Spleen (tissue), 7 donors: Measurements from ENCODE around the genes CROCC2, SNED1 and PPP1R7.

GRCh38 chr2:240578095-240578786, 8.3 kb upstream of the CAPN10 start:
- PRO-cap, 4 experiments, result no peak in any of the 4 experiments
- RAMPAGE, long total RNA, 4 experiments, result no peak in any of the 4 experiments

DNA sequence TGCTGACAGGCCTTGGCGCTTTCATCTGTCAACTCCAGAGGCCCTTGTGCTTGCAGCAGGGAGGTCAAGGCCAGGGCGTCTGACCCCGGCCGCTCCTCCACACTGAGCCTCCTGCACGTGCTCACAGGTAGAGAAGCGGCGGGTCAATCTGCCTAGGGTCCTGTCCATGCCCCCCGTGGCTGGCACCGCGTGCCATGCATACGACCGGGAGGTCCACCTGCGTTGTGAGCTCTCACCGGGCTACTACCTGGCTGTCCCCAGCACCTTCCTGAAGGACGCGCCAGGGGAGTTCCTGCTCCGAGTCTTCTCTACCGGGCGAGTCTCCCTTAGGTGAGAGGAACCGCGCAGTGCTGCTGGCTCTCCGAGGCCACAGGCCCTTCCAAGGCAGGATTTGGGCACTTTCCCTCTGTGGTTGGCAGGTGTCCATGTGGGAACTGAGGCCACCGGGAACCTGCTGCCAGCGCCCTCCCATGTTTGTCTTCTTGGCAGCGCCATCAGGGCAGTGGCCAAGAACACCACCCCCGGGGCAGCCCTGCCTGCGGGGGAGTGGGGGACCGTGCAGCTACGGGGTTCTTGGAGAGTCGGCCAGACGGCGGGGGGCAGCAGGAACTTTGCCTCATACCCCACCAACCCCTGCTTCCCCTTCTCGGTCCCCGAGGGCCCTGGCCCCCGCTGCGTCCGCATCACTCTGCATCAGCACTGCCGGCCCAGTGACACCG, 9.8 kb downstream of the CAPN10 start:
- PRO-cap, 4 experiments, result no peak in any of the 4 experiments
- RAMPAGE, long total RNA, 4 experiments, result start-site peak on the plus strand in 1 of 4 experiments, centred at position 256 of the sequence, 11 reads per replicate

GRCh38 chr2:240623772-240624181, 1.5 kb upstream of the GPR35 start:
- PRO-cap, 4 experiments, result no peak in any of the 4 experiments
- RAMPAGE, long total RNA, 4 experiments, result no peak in any of the 4 experiments

- PRO-cap, 4 experiments, result no peak in any of the 4 experiments
- RAMPAGE, long total RNA, 4 experiments, result no peak in any of the 4 experiments
Observed at GRCh38 chr2:240705407-240705847, 13.8 kb downstream of the AQP12A start.

- PRO-cap, 4 experiments, result no peak in any of the 4 experiments
- RAMPAGE, long total RNA, 4 experiments, result no peak in any of the 4 experiments
Observed at GRCh38 chr2:240800291-240800723, 19.7 kb downstream of the KIF1A start.

GRCh38 chr2:240864319-240865069, 4.1 kb upstream of the AGXT start:
- PRO-cap, 4 experiments, result no peak in any of the 4 experiments
- RAMPAGE, long total RNA, 4 experiments, result no peak in any of the 4 experiments

GRCh38 chr2:240905996-240906650, at the start of gene CROCC2:
CROCC2 (plus strand) TSS chr2:240906336.
- PRO-cap, 4 experiments, result no peak in any of the 4 experiments
- RAMPAGE, long total RNA, 4 experiments, result no peak in any of the 4 experiments

DNA sequence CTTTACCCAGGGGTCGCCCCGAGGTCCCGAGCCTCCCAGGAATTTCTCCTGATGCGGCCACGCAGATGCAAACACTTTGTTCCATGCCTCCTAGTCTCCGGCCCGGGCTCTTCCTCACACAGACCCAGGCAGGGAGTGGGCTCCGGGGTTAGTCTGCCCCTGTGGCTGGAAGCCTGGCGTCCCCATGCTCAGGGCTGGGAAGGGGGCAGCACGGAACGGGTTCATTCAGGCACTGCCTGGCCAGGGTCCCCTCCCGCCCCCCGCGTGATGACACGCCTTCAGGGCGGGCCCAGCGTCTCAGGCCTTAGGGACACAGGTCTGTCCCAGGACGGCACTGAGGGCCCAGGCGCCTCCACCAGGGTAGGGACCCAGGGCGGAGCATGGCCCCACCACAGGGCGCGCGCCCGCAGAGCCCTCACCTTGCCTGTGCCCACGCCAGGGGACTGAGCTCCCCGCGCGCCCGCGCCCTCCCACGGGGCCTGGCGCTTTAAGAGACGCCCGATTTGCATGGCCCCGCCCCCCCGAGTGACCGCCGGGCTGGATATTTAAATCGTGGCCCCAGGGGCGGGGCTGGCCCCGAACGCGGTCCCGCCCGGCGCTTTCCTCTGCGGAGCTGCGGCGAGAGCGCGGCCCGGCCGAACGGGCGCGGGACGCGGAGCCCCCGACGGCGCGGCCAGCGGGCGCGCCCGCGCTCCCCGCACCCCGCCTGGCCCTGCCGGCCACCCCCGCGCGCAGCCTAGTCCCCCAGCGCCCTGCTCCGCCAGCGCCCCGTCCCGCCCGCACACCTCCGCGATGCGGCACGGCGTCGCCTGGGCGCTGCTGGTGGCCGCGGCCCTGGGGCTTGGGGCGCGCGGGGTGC, at the start of gene SNED1:
Gene SNED1, plus strand, starts transcription at position 573 of the 859 bp plus-strand sequence.
- PRO-cap, 4 experiments, result peak in 4 of 4 experiments; most common plus-strand start position 610 of the sequence (in 3); most common minus-strand start position 445 of the sequence (in 2)
- RAMPAGE, long total RNA, 4 experiments, result no peak in any of the 4 experiments

GRCh38 chr2:240999944-241000527, 1.6 kb downstream of the SNED1 start:
- PRO-cap, 4 experiments, result no peak in any of the 4 experiments
- RAMPAGE, long total RNA, 4 experiments, result no peak in any of the 4 experiments

GRCh38 chr2:241033536-241034000, 35.1 kb downstream of the SNED1 start:
- PRO-cap, 4 experiments, result no peak in any of the 4 experiments
- RAMPAGE, long total RNA, 4 experiments, result no peak in any of the 4 experiments

DNA sequence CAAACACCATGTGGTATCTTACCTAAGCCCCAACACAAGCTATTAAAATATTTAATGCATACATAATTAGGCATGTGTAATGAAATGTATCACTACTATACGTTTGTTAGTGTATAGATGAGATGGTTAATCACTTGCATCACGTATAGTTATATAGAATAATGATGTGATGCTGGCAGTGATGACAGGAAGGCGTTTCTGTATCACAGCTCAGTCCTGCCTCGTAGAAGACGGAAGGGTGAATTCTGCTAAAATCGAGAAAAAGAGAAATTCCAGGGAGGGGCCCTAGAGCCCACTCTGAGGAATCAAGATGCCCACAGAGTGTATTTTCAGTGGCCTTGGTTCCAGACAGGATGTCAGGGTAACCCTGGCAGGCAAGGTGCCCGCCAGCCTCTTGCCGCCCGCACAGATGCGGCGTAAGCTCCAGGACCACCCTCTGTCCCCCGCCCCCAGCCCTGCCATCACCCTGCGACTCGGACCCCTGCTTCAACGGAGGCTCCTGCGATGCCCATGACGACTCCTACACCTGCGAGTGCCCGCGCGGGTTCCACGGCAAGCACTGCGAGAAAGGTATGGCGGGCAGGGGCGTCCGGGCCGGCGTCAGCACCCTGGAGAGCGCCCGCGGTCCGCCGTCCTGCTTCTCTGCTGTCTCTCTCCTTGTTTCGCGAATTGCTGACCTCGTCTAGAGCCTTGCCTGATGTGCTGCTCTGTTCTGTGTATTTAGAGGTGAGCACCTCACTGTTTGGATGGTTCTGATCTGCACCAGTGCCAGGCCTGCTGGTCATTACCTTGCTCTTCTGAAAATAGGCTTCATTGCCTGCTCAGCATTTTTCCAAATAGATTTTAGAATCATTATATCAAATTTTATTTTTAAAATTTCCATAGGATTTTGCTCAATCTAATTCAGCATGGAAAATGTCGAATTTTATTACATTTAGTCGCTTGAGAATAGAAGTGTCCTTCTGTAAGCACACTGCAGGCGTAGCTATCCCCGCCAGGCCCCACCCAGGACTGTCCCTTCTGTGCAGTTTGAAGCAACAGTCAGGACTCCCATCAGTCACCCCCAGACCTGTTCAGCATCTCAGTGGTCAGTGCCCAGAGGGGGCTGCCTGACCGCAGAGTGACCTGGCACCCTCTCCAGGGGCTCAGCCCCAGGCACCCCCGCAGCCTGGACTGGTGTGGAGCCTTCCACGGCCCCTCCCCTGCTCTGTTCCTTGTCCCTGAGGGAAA, 51.4 kb downstream of the SNED1 start:
- PRO-cap, 4 experiments, result no peak in any of the 4 experiments
- RAMPAGE, long total RNA, 4 experiments, result no peak in any of the 4 experiments

DNA sequence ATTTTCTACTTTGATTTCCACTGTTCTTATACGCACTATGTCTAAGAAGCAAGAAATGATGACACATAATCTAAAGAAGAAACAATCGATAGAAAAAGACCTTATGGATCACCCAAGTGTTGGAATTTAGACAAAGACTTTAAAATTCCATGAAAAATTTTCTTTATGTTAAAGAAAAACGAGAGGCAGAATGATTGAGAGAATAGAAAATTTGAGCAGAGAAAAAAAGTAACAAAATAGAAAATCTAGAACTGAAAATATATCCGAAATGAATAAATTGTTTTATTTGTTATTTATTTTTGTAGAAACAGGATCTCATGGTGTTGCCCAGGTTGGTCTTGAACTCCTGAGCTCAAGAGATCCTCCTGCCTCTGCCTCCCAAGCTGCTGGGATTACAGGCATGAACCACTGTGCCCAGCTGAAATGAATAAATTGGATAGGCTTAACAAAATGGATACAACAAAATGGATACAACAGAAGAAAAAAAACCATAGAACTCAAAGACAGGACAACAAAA, 46.0 kb downstream of the MTERF4 start:
- PRO-cap, 4 experiments, result no peak in any of the 4 experiments
- RAMPAGE, long total RNA, 4 experiments, result no peak in any of the 4 experiments

DNA sequence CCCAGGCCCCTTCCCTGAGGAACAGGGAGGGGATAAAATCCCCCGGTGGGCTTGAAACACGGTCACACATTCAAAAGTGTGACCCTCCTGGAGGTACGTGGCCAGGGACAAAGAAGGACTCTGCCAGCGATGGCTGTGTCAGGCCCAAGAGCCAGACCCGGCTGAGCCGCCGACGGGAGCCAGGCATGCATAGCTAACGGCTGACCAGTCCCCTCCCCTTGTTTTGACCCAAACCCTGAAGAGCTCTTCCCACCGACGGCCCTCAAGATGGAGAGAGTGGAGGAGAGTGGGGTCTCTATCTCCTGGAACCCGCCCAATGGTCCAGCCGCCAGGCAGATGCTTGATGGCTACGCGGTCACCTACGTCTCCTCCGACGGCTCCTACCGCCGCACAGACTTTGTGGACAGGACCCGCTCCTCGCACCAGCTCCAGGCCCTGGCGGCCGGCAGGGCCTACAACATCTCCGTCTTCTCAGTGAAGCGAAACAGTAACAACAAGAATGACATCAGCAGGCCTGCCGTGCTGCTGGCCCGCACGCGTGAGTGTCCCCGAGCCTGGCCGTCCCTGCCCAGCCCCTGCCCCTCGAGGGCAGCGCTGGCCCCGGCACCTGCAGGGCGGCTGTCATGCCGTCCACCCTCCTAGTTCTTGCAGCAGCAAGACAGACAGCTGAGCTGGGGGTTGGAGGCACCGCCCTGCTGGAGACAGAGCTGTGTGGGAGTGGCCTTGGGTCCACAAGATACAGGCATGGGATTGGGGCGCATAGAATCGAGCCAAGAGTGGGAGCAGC, 36.8 kb downstream of the MTERF4 start:
- PRO-cap, 4 experiments, result no peak in any of the 4 experiments
- RAMPAGE, long total RNA, 4 experiments, result no peak in any of the 4 experiments

DNA sequence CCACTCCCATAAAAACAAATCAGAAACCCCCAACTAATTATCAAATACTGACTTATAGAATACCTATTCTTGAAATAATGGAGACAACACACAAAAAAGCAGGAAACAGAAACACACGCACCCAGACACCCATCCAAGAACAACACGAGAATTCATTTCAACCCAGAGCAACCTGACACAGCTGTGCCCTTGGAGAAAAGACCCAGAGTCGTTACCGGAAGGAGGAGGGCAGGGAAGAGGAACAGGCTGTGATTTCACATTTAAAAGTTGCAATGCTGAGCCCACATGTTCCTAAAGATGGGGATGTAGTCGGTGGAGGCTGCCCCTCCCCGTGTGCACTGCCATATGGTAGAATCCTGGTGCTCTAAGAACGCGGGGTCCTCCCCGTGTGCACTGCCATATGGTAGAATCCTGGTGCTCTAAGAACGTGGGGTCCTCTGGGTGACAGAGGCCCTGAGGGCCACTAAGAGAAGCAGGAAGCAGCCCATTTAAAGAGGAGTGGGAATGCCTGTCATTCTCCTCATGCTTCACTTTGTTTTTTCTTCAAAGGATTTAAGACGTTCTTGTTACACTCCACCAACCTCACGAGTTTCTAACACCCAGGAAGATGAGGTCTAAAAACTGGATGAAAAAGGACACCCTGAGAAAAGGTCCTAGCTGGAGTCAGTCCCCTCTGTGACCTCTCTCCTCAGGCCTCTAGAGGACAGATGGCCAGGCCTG, 10.8 kb downstream of the MTERF4 start:
- PRO-cap, 4 experiments, result no peak in any of the 4 experiments
- RAMPAGE, long total RNA, 4 experiments, result no peak in any of the 4 experiments

DNA sequence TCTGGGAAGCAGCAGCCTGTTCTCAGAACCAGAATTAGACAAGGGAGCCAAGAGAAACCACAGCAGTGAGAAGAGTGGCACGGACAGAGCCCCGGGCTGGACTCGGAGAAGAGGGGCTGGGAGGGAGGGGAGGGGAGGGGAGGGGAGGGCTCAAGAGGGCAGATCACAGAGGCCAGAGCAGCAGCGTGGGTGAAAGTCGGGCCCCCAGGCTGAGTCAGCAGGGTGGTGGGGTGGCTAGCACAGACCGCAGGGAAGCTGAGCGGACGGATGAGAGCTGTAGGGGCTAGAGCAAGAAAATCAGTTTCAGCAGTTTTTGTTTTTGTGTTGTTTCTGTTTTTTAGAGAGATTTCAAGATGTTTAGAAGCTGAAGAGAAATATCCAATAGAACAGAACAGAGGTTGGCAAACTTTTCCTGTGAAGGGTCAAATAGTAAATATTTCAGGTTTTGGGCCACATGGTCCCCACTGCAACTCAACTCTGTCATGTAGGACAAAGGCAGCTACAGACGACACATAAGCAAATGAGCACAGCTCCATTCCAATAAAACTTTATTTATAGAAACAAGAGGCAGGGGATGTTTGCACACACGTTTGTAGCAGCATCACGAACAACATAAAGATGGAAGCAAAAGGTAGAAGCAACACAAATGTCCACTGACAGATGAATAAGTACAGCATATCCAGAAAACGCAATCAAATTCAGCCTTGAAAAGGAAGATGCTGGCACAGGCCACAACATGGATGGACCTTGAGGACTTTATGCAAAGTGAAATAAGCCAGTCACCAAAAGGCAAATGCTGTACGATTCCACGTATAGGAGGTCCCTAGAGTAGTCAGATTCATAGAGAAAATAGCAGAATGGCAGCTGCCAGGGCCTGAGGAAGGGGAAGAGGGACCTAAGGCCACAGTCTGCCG, 7.6 kb upstream of the MTERF4 start:
- PRO-cap, 4 experiments, result no peak in any of the 4 experiments
- RAMPAGE, long total RNA, 4 experiments, result no peak in any of the 4 experiments

DNA sequence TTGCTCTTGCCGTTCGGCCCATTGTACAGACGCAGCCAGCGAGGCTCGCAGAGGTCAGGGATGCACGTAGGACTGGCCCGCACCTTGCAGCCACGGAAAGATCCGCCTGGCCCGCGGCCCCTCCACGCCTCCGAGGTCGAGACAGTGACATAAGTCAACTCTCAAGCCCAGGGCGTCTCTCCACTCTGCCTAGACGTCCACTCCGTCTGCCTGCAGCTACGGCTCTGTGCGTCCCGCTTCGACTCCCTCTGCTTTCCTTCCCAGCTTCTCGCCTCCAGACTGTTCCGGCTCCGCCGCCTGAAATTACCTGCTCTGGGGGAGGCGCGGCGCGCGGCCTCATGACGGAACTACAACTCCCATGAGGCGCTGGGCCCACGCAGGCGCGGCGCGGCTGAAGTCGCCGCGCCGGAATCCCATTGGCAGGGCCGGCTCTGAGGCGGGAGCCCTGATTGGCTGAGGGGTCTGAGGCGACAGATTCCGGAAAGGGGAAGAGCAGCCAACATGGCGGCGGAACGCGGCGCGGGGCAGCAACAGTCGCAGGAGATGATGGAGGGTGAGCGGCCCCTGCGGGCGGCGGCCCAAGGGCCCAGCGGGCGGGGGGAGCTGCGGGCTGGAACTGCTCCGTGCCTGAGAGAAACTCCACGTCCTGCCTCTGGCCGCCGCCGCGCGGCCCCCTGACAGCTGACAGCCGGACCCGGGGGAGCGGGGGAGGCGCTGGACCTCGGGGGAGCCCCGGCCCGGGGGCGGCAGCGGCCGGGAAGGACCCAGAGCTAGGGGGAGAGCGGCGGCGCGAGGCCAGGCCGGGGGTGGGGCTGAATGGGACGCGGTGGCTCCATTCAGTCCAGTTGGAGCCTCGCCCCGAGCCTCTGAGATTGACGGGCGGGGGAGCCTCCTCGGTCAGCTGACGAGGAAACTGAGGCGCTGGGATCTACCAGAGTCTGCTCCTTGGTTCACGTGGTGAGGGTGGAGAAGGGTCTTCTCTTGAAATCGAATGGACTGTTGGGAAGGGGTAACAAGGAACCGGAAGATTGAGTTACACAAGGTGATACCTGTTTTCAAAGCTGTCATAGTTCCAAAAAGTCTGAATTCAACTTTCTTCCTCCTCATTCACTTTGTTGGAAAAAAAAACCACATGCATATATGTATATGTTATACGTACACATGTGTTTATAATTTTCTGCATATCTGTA, at the start of gene PPP1R7:
Gene PPP1R7, plus strand, starts transcription at position 473 of the 1,190 bp plus-strand sequence.
- PRO-cap, 4 experiments, result peak in 4 of 4 experiments; most common plus-strand start position 473 of the sequence (in 4); most common minus-strand start position 250 of the sequence (in 1)
- RAMPAGE, long total RNA, 4 experiments, result start-site peak on the plus strand in 3 of 4 experiments, centred at positions 487 to 495 of the sequence, 98 to 277 reads per replicate; start-site peak on the minus strand in 2 of 4 experiments, centred at positions 286 to 307 of the sequence, 10 to 24 reads per replicate

DNA sequence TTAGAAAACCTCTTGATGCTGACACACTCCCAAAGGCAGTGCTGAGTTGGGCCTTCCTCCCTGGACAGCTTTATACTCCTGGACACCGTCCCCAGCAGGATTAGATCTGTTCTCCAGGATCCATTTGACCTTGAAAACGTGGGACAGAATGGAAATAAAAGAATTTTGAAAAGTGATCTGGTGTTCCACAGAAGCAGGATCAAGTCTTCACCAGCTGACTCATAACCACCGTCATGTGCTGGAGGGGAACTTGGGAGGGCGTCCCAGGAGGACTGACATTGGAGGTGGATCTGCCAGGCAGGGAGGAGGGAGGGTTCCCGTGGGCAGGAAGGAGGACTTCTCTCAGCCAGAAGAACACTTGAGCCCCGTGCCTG, 11.2 kb downstream of the PPP1R7 start:
- PRO-cap, 4 experiments, result no peak in any of the 4 experiments
- RAMPAGE, long total RNA, 4 experiments, result no peak in any of the 4 experiments

DNA sequence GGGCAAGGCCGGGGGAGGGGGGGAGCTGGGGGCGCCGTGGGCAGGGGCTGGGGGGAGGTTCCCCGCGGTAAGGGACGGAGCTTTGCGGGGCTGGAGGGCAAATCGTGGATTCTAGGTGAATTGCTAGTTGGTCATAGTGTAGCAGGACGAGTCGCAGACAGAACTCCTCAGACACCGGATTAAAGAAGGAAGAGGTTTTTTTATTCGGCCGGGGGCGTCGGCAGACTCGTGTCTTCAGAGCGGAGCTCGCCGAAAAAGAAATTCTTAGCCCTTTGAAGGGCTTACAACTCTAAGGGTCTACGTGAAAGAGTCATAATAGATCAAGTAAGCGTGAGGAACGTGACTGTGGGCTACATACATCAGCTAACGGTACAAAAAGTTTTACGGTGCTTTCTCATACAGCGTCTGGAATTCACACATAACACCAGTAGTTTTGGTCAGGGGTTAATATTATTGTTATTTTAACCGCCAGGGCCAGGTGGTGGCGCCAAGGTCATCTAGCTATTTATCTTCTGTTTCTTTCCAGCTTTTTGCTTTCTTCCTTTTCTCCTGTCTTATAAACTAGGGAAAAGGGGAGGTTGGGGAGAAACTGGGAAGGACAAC, 30.1 kb downstream of the ANO7 start:
- PRO-cap, 4 experiments, result no peak in any of the 4 experiments
- RAMPAGE, long total RNA, 4 experiments, result no peak in any of the 4 experiments

DNA sequence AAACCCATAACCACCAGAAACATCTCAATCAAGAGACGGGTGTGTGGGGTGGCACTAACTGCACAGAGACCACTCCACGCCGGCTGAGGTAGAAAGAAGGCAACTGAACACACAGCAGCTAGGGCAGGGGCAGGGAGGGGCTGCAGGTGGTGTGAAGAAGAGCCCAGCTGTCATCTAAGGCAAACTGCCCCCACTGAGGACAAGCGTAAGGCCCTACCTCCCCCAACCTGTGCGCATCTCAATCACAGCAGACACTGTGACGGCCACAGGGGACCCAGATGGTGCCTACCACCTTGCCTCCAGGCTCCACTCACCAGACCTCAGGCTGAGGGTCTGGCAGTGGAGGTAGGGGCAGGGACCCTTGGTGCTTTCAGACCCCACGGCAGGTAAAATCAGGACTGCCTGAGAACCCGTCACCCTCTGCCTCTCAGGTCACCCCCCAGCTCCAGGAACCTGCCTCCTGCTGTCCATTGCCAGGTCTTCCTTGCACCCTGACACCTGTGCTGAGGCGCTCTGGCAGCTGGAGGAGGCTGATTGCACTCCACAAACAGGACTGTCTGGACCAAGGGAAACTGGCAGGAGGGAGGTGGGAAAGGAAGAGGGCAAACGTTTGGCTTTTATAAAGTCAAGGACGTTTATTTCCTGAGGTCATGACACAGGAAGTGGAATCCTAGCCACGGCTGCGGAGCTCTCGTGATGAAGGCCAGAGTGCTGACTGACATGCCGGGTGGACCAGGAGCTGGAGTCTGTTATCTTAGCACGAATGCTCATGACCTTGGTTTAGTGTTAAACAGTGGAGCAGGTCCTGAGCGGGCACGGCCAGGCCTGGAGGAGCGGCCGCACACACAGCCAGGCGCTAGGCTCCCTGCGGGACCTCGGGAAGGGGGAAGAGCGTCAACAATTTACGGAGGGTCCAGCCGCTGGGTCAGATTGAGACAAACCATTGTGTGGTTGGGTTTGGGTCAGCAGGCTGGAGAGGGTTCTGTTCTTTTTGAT, 40.4 kb downstream of the ANO7 start:
- PRO-cap, 4 experiments, result no peak in any of the 4 experiments
- RAMPAGE, long total RNA, 4 experiments, result no peak in any of the 4 experiments

GRCh38 chr2:241272272-241273377, 42.8 kb downstream of the HDLBP start:
- PRO-cap, 4 experiments, result peak in 4 of 4 experiments; most common plus-strand start chr2:241272763 (in 2); most common minus-strand start chr2:241272834 (in 4)
- RAMPAGE, long total RNA, 4 experiments, result start-site peak on the minus strand in 3 of 4 experiments, at chr2:241272831-241272838 at its widest, 156 to 461 reads per replicate